Neural cell (in vitro differentiated cells): ENCODE measurements around a stretch of chr14.

- RAMPAGE, long total RNA, result no peak
Measured at GRCh38 chr14:26595234-26595820, 2.5 kb downstream of the NOVA1 start.

DNA sequence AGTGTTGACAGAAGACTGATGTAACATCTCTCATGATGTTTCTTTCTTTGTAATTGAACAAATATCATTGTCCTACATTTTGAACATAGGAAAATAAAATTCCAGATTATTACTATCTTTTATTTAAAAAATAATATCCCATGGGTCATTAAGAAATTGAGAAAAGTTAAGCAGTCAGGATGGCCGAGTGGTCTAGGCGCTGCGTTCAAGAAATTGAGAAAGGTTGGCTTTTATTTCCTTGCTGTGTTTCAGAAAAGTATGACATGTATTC, 728.4 kb upstream of the FOXG1 start:
- RAMPAGE, long total RNA, result no peak

DNA sequence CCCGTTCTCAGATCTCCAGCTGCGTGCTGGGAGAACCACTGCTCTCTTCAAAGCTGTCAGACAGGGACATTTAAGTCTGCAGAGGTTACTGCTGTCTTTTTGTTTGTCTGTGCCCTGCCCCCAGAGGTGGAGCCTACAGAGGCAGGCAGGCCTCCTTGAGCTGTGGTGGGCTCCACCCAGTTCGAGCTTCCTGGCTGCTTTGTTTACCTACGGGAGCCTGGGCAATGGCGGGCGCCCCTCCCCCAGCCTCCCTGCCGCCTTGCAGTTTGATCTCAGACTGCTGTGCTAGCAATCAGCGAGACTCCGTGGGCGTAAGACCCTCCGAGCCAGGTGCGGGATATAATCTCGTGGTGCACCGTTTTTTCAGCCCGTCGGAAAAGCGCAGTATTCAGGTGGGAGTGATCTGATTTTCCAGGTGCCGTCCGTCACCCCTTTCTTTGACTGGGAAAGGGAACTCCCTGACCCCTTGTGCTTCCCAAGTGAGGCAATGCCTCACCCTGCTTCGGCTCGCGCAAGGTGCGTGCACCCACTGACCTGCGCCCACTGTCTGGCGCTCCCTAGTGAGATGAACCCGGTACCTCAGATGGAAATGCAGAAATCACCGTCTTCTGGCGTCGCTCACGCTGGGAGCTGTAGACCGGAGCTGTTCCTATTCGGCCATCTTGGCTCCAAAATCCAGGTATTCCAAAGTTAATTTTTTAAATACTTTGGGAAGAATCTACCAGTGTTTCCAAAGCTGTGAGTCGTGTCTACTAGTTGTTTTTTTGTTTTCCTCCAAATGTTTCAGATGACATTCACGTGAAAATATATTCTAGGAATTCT, 448.5 kb upstream of the FOXG1 start:
- RAMPAGE, long total RNA, result no peak

- RAMPAGE, long total RNA, result no peak
Measured at GRCh38 chr14:28767308-28768445, 1.1 kb downstream of the FOXG1 start.

- RAMPAGE, long total RNA, result no peak
Measured at GRCh38 chr14:30104730-30104993, 177.0 kb upstream of the PRKD1 start.

GRCh38 chr14:30225159-30225603, 297.5 kb upstream of the PRKD1 start:
- RAMPAGE, long total RNA, result no peak

- RAMPAGE, long total RNA, result no peak
Measured at GRCh38 chr14:30270519-30271105, 288.3 kb upstream of the G2E3 start.

GRCh38 chr14:30577395-30578059, 18.6 kb downstream of the G2E3 start:
- RAMPAGE, long total RNA, result no peak

DNA sequence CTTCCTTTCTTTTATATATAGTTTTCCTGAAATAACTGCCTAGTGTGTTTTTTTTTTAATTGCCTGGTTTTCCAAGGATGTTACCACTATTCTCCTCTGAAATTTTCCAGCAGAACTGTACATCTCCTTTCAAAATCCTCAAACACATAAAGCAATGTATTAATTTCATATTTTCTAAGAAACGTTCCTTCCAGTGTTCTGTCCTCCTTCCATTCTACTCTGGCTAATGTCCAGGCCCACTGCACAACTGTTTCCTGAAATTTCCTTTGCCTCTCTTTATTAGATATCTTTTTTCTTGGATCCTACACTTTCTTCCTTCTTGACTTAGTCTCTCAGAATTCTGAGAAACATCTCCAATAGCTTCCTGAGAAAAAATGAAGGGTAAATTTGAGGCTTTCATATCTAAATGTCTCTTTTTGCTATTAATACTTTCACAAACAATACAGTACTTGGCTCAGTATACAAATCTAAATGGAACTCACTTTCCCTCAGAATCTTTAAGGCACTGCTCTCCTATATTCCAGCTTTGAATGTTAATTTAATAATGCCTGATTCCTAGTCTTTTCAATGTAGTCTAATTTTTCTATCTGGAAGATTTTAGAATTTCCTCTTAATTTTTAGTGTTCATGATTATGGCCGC, 65.7 kb downstream of the COCH start:
- RAMPAGE, long total RNA, result no peak

GRCh38 chr14:30969761-30970593, 55.5 kb upstream of the AP4S1 start:
- RAMPAGE, long total RNA, result no peak

GRCh38 chr14:30995938-30996277, 29.5 kb upstream of the AP4S1 start:
- RAMPAGE, long total RNA, result no peak

DNA sequence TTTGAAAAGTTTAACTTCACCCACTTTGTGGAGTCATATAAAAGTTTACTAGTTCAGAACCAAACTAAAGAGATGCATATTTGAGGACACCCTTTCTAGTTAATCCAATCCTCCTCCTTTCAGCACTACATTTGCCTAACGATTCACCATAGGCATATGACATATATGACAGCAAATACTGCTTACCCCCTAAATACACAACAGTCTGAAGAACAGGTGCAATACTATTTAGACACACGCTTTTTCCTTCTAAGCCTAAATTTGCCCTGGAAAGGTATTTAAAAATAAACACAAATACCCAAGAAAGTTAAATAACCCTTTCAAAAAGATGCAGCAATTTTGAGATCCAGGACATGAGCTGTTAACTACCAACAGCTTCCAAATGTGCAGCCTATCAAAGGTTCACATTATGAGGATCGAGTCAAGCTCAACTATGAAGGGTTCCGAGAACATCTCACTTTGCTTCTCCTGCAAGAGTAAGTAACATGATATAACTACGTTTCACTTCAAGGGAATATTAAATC, 800 bp upstream of the AP4S1 start:
- RAMPAGE, long total RNA, result no peak

- RAMPAGE, long total RNA, result no peak
Measured at GRCh38 chr14:31090610-31091332, 64.6 kb upstream of the STRN3 start.

DNA sequence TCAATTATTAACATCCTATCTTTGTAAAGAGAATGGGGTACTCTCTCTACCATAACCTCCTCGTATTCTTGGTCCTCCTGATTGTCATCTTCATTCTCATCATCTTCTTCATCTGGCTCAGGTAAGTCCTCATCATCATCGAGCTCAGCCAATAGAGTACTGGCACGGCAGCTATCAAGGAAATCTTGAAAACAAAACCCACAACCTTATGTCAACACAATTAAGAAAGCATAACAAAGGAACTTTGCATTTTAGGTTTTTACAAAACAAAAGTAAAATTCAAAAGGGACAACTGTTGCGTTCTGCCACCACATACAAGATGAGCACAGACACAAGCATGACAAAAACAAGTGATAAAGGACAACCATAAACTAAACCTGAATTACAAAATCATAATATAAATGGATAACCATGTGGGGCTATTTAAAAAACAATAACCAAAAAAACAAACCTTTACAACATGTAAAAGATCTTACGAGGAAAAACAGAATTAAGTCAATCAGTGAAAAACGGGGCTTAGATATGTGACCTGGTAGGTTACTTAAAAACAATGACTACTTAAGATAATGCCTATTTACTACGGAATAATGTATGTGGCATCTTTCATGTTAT, 84.6 kb downstream of the HECTD1 start:
- RAMPAGE, long total RNA, result no peak

DNA sequence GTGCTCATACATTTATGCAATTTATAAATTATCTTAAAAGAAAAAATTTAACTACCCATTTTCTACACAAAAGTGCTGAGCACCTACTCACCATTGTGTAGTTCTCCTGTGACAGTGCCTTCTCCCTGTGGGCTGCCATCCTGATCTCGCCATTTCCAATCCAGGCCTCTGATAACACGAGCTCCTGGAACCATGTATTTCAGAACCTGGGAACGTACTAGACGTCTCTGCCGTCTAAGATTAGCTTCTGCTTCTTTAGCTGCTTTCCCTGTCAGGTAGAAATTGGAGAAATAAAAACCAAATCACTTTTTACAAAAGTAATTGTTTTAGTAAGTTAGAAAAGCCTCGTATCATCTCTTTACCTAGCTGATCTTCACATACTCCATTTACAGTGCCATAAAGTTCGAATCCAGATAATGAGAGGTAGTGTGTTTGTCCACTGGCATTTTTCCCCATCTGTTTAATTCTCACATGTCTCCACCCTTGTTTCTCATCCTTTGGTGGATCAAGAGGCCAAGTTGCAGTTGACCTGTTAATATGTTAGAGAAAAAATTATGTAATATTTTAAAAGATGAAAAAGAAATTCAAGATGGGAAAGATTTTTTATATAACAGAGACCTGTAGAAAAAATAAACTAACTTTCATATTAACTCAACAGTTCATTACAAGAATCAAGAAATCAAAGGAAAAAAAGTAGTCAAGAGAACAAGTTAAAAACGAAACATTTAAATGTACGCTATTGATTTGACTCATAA, 74.3 kb downstream of the HECTD1 start:
- RAMPAGE, long total RNA, result no peak

DNA sequence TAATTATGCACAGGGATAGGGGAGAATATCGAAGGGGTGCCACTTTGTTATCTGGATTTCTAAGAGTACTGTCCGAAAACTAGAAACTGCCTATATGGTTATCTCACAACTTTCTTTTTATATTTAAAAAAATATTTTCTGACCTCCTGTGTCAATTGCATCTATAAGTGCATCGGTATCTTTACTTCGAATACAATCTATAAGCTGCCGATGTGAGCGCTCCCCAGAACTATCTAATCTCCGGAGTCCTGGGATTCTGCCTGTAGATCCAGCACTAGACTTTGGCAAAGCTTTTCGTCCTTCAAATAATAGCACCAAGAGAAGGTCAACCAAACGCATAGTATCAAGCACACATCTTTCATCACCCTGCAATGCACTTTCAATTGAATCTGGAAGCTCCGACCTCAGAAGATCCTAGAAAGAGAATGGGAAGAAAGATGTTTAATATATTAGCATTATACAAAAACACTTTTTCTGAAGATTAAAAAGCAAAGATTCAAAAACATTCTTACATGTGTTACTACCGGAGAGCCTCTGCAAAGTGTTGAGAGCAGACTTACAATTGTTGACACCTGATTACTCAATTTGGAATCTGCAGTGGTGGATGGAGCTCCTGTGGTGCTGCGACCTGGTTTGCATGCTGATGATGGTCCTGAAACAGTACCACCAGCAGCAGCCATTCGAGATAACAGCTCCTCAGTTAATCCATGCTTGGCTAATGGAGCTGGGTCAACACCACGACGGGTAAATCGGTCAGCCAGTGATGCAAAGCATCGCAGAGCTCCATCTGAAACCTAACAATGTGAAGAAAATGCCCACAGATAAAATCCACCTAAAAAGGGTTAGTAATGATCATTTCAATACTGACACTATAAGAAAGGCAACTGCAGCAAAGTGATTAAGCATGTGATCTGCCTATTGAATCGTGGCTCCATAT, 34.3 kb downstream of the HECTD1 start:
- RAMPAGE, long total RNA, result no peak

GRCh38 chr14:31263409-31264195, 56.0 kb upstream of the HECTD1 start:
- RAMPAGE, long total RNA, result no peak

- RAMPAGE, long total RNA, result no peak
Measured at GRCh38 chr14:32200660-32201520, 123.8 kb downstream of the ARHGAP5 start.

DNA sequence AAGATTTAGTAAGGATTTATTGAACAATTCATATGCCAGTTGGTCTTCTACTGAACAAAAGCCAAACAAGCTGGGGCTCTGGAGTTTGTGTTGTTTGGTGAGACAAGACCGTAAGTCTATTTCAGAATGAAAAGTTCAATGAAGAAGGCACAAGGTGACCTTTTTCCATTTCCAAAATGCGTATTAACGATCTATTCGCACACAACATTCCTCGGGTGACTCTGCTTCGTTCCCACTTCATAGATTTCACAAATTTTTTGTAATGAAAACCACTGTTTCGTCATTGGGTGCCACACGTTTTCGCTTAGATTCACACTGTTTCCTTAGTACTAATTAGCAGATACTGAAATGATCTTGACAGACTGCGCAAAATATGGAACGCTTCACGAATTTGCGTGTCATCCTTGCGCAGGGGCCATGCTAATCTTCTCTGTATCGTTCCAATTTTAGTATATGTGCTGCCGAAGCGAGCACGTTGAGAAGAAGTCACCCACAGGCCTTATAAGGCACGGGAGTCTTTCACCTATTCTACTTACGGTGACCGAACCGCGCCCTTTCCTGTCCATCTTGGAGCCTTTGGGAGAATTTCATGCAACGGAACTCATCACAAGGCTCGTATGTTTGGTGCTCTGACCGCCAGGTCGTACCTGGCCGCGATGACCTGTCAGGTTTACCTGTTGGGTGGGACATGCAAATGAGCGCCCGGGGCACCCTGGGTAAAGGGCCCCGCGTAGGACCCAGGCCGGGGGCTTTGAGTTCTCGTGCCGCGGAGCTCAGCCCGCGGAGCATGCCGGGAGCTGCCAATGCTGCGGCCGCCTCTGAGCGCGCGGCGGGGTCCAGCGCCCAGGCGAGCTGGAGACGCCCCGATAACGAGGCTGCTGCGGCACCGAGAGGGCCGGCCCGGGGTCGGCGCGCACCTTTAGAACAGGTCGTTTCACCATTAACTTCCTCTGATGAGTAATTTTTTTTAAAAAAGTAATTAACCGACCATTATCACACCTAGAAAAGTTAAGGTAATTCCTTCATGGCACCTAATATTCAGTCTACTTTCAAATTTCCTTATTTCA, 126.0 kb upstream of the AKAP6 start:
- RAMPAGE, long total RNA, result start-site peak on the minus strand centred at position 478 of the sequence, 9 bp wide, 69 and 91 reads in 2 replicates

DNA sequence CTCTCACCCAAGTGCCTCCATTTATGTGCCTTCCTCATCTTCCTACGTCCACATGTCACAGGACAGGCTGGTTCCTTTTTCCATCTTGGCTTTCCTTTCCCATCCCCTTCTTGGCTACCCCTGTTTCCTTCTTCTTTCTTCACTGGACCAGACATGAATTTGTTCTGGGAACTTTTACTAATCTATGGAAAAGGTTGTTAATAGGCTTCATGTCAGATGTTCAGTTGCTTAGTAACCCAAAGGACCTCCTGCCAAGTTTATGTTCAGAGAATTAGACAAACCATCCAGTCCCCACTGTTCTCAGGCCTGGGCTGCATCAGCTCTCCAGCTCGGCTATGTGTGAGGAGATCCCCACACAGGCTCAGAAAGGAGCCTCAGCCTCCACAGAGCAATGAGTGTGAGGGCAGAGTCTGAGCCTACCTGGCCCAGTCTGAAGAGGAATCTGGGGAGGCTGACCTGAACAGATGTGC, 78.0 kb downstream of the AKAP6 start:
- RAMPAGE, long total RNA, result no peak